Diencephalon (tissue), 2 donors: ENCODE measurements around a stretch of chr2.

DNA sequence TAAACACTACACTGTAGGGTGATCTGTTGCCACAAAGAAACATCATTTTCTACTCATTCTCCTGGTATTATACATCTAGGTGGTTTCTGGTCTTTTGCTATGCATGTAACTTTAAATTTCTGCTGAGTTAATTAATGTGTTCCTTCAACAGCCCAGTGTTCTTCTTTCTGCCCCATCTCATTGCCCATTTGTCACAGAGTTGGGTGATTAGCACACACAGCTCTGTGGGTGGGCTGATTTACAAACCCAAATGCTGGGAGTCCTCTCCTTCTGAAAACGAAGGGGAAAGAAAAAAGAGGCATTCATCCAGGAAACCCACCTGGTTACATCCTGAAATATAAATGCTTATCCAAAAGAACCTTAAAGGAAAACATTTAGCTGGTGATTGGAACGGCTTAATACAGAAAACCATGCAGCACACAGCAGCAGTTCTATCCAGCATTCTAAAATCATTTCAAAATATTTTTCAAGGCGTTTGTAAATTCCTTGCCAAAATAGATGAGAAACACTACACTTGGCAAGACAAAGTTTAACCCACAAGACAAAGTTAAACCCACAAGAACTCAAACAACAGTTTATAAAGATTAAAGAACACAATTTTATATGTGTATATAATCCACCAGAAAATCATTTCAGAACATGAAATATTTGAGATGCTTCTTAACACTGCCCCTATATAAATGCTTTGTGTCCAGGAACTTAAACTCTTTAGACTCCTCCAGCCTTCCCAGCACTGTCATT lies 177.9 kb downstream of the ANTXR1 start:
- RAMPAGE, long total RNA: no peak

DNA sequence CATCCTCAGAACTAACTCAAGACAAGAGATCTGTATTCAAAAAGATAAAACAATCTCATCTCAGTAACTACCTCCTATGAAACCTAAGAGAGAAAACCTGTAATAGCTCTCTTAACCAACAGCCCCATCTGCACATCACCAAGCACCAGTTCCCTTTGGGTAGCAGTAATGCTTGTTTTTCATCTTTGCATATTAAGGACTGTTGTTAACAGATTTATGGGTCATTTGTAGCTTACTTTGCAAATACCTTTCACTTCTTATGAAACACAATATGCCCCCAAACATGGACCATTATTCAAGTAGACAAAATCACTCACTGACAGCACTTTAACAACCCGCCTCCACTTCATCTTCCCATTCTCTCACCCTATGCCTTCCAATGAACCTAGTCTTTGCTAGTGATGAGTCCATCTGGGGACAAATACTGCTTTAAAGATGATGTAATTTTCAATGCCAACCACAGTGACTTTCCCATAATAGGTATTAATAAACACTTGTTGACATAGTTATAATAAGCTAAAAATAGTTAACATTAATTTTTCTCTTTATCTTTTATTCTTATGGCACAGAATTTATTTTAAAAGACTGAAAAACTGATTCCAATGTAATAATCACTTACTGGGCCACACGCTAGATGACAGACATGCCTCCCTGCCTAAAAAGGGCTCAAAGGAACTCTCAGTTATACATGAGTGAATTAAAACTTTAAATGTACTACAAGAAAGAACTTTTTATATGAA lies 64.3 kb downstream of the GFPT1 start:
- RAMPAGE, long total RNA: no peak

GRCh38 chr2:69415013-69415491 lies 22.2 kb downstream of the NFU1 start:
- RAMPAGE, long total RNA: no peak

- RAMPAGE, long total RNA: no peak
These were observed 15.7 kb downstream of the AAK1 start for GRCh38 chr2:69627749-69628382.

- RAMPAGE, long total RNA: no peak
These were observed 1.6 kb upstream of the AAK1 start for GRCh38 chr2:69644972-69645651.

DNA sequence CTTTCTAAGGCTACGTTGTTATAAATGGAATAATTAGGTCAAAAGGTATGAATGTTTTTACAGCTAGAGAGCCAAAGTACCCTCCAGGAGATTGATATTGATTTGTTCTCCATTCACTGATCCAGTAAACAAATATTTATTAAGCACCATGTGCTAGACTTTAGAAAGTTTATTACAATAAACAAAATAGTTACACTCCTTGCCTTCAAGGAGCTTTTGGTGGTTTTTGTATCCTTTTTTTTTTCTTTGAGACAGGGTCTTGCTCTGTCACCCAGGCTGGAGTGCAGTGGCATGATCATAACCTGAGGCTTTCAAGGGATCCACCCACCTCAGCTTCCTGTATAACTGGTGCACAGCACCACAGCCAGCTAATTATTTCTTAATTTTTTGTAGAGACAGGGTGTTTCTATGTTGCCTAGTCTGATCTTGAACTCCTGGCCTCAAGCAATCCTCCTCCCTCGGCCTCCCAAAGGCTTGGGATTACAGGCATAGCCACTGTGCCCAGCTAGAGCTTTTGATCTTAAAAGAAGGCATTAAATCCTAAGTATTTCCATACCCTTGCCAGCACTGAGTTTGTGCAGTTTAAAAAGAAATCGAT lies 6.8 kb upstream of the AAK1 start:
- RAMPAGE, long total RNA: no peak

DNA sequence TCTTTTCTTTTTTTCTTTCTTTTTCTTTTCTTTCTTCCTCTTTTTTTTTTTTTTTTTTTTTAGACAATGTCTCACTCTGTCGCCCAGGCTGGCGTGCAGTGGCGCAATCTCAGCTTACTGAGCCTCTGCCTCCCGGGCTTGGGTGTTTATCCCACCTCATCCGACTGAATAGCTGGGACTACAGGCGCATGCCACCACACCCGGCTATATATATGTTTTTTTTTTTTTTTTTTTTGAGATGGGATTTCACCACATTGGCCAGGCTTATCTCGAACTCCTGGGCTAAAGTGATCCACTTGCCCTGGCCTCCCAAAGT lies 1.3 kb upstream of the ANXA4 start:
- RAMPAGE, long total RNA: no peak

GRCh38 chr2:69756002-69756526 lies 14.1 kb downstream of the ANXA4 start:
- RAMPAGE, long total RNA: no peak

GRCh38 chr2:69762739-69763630 lies 21.1 kb downstream of the ANXA4 start:
- RAMPAGE, long total RNA: no peak

- RAMPAGE, long total RNA: no peak
These were observed 19.0 kb upstream of the GMCL1 start for GRCh38 chr2:69810441-69810798.

- RAMPAGE, long total RNA: no peak
These were observed 11.0 kb upstream of the GMCL1 start for GRCh38 chr2:69818482-69818915.

- RAMPAGE, long total RNA: no peak
These were observed 1.2 kb downstream of the SNRNP27 start for GRCh38 chr2:69894958-69895331.

DNA sequence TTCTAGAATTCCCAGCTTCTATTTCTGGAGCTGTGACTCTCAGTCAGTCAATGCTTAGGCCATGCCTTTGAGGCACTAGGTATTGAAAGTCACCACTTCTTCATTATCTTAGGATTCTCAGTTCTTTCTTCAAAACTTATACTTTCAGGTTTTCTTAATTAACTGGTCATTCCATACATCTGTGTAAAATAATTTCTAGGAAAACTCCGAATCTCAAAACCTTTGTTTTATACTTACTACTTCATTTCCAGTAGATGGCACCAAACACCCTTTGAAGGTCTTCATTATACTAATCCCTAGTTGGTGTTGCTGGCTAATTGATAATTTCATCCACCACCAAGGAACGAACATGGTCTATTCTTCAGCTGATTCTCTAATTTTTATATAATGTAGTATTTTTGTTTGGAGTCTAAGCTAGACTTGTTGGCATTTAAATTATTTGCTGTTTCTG lies 3.0 kb upstream of the MXD1 start:
- RAMPAGE, long total RNA: no peak

DNA sequence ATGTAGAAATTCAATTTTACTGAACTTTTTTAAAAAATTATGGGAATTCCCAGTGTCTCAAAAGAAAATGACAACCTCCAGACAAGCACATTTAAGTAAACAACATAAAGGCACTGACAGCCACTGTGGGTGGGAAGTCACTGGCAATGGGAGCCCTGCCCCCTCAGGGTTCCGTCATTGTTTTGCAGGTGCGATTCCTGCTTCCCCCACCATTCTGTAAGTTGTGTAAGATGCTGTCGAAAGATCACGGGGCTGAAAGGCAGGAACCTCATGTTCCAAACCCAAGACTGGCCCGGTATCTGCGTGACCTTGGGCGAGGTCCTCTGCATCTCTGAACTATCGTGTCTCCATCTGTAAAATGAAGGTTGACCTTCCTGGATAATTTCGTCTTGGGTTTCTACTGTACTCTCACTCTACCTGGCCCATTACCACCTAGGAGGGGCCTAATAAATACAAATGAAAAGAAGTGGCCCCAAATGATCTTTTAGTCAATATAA lies 15.8 kb upstream of the ASPRV1 start:
- RAMPAGE, long total RNA: no peak

DNA sequence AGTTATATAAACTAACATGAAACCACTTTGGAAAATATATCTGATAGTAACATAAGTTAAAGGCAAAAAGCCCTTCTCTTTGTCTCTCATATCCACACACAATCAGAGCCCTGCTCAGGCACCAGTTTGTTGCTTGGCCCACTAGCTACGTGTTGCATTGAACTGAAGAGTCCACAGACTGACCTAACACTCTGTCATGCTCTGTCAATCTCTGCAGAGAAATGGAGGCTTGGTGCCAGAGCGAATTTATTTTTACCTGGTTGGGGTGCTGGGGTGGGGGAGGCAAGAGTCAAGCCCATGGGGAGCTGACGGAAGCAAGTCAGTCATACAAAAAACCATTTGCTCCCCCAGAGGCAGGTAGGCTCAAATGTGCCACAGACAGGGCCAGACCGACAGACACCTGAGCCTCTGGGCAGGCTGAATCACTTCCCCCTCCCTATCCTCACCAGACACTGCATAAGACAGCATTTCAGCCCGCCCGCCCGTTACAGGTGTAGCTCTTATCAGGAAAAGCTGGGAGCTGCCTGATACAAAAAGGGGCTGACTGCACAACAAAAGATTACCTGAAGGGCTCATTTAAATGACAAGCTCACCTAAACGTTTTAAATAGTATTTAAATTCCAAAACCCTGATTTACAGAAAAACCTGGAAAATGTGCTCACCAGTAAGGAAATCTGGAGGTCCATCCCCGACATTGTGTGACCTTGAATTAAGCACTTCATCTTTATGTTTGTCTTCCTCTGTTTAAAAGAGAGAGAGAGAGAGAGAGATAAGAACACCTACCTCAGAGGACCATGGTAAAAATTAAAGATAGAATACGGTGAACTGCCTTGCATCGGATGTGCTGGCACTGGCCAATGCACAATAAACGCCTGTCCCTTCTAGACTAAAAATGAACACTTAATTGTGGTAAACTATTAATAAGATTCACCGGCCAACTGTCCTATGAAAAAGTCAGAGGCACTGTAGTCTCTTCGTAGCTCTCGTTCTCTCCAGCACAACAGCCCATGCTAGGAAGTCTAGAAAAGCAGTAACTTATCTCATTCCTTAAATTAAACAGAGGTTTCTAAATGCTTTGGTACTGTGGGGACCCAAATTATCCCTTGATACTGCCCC lies 2.0 kb upstream of the PCBP1 start:
- RAMPAGE, long total RNA: no peak

DNA sequence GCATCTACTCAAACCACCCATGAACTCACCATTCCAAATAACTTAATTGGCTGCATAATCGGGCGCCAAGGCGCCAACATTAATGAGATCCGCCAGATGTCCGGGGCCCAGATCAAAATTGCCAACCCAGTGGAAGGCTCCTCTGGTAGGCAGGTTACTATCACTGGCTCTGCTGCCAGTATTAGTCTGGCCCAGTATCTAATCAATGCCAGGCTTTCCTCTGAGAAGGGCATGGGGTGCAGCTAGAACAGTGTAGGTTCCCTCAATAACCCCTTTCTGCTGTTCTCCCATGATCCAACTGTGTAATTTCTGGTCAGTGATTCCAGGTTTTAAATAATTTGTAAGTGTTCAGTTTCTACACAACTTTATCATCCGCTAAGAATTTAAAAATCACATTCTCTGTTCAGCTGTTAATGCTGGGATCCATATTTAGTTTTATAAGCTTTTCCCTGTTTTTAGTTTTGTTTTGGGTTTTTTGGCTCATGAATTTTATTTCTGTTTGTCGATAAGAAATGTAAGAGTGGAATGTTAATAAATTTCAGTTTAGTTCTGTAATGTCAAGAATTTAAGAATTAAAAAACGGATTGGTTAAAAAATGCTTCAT lies 1.4 kb downstream of the PCBP1 start:
- RAMPAGE, long total RNA: no peak

GRCh38 chr2:70095069-70095661 lies 7.9 kb downstream of the PCBP1 start:
- RAMPAGE, long total RNA: no peak

DNA sequence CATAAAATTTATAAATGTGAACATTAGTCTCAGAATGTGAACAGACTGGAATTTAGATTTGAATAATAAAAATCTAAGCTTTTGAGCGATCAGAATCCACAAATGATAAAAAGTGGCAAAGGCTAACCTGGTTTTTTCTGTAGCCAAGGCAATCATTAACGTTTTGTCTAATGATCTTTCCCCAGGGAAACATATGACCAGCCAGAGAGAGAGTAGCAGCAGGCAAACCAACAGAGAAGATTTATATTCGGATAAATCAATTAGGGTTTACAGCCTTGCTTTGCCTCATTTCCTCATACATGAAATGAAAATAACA lies 14.6 kb downstream of the TIA1 start:
- RAMPAGE, long total RNA: no peak

- RAMPAGE, long total RNA: no peak
These were observed 619 bp downstream of the SNRPG start for GRCh38 chr2:70292634-70293608.

- RAMPAGE, long total RNA: no peak
These were observed 94.9 kb downstream of the ADD2 start for GRCh38 chr2:70673177-70673459.